A549 (cell line): ENCODE measurements around the genes MBTD1 and STXBP4.

- PRO-cap = no peak
CAGE:
- cytosol, long polyA plus RNA = no peak
- long polyA plus RNA = no peak
- nucleus, long polyA plus RNA = no peak
These were observed 80.5 kb upstream of the TOB1 start for GRCh38 chr17:50946408-50947220.

GRCh38 chr17:50947997-50948588, 81.9 kb upstream of the TOB1 start:
- PRO-cap = no peak
CAGE:
- cytosol, long polyA plus RNA = no peak
- long polyA plus RNA = no peak
- nucleus, long polyA plus RNA = no peak

DNA sequence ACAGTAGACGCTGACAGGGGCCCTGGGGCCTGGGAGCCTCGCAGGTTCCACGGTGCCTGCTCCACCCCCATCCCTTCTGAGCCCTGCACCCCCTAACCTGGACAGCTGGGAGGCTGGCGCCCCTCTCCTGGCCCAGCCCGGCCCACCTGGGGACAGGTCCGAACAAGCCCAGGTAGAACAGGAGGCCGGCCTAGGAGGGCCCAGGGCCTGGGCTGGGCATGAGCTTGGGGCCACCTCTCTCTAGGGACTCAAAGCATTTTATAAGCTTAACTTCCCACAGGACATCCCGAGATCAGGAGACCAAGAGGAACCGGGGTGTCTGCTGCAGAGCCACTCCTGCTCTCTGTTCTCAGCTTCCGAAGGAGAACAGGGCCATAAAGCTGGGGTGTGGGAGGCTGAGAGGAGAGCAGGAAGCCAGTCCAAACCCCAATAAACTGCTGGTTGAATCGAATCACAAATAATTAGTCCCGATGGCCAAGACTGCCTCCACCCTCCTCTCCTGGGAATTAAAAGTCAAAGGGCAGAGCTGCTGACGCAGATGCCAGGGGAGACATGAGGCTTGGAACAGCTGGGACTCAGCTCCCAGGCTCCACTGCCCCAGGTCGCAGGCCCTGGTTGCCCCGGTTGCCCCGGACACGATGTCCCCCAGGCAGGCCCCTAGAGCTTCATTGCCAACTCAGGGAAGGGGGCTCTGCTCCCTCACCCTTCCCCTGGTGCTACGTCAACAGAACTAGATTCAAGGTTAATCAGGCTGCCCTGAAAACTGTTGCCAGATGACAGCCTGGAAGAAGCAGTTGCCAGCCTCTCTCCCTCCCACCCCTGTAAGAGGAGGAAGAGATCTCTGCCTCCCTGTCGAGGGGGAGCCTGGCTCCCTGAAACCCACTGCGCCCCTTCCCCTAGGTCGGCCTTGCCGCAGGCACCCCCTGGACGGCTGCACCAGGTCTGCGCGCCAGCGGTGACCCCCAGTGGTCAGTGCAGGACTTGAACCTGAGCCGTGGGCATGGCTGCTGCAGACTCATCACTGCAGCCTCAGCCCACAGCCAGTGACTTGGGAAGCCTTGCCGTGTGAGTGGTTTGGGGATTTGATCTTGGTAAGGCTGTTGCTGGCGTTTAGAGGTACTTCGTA, 83.8 kb upstream of the TOB1 start:
- PRO-cap = no peak
CAGE:
- cytosol, long polyA plus RNA = no peak
- long polyA plus RNA = no peak
- nucleus, long polyA plus RNA = no peak

DNA sequence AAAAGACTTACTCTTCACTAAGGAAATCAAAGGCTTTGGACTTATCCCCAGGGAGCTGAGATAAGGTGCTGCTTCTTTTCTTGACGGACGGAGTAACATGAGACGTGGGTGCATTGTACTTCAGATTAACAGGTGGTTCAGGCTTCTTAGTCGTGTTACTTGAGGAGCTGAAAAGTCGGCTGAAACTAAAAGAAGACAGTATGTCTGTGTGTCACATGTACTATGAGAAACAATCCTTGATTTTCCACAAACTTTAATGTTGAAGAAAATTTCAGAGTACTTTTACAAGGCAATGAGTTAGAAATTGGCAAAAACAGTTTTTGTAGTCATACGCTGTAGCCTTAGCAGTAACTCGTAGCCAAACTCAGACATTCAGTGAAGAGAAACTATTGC, 122.2 kb downstream of the SPAG9 start:
- PRO-cap = no peak
CAGE:
- cytosol, long polyA plus RNA = no peak
- long polyA plus RNA = no peak
- nucleus, long polyA plus RNA = no peak

DNA sequence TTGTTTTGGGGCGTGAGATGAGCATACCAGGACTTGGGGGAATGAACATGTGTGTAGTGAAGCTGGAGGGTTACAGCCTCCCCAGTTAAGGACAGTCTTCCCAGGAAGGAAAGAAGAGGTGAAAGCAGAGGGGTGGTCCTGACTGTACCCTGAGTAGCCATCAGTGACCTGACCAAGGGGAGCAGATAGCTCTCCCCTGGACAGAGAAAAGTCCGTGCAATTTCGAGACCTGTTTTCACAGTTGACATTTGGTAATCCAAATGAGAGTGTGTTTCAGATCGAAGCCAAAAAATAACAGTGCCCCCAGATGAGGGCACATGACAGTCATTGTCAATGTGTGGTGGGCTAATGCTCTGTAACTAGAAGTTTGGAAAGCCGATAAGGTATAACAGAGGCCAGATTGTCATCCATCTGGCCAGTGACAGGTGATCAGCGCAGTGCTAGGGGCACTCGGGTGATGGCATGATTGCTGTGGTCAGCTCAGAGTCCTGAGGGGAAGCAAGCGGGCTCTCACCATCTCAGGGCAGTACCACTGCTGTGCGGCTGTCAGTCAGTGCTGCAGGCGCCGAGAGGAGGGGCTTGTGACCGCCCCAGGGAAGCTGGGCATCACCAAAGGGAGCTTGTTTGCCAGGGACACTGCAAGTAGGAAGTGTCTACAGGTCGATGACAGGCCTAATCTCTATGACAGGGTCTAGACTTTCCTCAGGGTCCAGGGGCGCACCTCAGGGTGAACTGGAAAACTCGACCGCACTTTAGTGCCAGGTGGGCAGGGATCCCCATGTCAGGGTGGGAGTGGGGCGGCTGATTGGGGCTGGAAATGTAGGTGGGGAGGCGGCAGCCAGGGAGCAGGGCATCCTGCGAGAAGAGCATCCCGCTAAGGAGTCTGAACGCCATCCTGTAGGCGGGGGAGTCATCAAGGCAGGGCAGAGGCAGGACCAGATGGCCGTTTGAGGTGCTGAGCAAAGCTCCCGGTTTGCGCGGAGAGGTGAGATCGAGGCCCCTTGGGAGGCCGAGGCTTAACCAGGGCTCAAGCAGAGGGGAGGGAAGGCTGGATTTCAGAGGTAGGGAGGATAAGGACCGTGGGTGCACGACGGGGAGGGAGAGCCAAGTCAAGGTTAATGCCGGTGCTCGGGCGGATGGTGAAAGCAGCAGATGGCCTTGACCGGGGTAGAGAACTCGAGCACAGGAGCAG, 895 bp upstream of the NME2 start:
- PRO-cap = no peak
CAGE:
- cytosol, long polyA plus RNA = no peak
- long polyA plus RNA = no peak
- nucleus, long polyA plus RNA = no peak

- PRO-cap = no peak
CAGE:
- cytosol, long polyA plus RNA = no peak
- long polyA plus RNA = no peak
- nucleus, long polyA plus RNA = no peak
These were observed 31.7 kb downstream of the NME2 start for GRCh38 chr17:51197565-51198567.

DNA sequence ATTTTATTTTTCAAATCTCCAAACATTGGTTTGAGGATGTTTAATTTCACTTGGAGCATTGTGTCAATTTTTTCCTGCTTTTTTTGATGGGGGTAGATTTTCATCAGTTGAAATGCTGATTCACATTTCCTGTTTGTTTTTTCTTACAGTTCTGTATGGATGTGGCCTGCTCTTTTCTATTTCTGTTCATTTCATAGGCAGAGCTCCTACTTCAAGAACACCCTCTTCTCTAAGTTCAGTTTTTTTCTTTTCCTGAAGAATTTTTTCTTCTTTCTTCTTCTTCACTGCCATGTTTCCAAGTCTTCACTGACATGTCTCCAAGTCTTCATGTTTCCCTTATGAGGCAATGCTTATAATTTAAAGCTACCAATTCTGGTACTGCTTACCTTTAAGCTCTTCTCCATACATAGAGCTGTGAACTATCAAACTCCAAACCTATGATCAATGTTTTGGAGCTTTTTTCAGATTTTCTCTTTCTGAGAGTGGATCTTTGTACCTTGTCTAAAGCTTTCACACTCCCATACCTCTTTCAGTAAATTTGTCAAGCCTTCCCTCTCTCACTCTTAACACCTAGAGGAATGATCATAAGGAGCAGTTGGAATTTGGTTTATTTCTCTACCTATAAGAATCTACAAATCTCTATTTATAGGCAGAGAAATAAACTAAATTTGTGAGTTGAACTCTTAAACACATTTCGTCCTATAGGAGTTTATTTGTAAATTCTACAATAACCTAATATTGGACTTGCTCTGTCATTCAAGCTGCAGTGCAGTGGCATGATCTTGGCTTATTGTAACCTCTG, 8.6 kb downstream of the MBTD1 start:
- PRO-cap = no peak
CAGE:
- cytosol, long polyA plus RNA = no peak
- long polyA plus RNA = no peak
- nucleus, long polyA plus RNA = no peak

DNA sequence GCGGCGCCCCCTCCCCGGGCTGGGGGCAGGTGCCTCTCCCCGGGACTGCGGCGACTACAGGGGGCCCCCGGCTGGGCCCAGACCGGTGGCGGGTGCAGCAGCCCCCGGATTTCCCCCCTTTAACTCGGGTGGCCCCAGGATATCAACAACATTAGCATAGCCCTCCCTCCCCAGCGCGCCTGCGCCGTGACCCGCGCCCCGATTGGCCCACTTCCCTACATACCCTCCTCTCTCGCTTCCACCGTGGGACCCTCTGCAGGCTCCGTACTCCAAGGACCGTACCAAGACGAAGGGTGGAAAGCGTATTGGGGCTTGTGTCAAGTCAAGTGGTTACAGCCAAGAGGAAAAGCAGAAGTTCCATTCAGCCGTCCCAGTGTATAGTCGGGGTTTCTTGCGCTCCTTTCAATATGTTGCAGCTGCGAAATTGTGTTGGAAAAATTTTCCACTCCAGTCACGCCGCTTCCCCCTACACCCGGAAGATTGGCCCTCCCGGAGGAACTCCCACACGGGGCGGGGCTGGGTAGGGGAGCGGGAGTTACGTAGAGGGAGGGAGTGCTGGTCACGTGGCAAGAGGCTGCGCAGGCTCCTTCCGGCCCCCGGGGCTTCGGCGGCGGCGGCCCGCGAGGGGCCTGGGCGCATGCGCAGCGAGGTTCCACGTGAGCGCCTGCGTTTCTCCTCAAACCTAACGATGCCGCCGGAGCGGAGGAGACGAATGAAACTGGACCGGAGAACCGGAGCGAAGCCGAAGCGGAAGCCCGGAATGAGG, at the start of gene MBTD1:
Gene MBTD1, minus strand, starts transcription at position 153 of the 766 bp plus-strand sequence.
- PRO-cap = bidirectional peak, plus-strand start at position 679 of the sequence, minus-strand start at position 280 of the sequence
CAGE:
- cytosol, long polyA plus RNA = no peak
- long polyA plus RNA = start-site peak on the plus strand centred at position 640 of the sequence, 20 bp wide, 154 and 83 reads in 2 replicates
- nucleus, long polyA plus RNA = start-site peak on the plus strand centred at position 656 of the sequence, 52 bp wide, 221 and 289 reads in 2 replicates

- PRO-cap = unidirectional peak, minus-strand start at chr17:51261109
CAGE:
- cytosol, long polyA plus RNA = no peak
- long polyA plus RNA = no peak
- nucleus, long polyA plus RNA = no peak
These were observed 475 bp downstream of the UTP18 start for GRCh38 chr17:51260663-51261378.

DNA sequence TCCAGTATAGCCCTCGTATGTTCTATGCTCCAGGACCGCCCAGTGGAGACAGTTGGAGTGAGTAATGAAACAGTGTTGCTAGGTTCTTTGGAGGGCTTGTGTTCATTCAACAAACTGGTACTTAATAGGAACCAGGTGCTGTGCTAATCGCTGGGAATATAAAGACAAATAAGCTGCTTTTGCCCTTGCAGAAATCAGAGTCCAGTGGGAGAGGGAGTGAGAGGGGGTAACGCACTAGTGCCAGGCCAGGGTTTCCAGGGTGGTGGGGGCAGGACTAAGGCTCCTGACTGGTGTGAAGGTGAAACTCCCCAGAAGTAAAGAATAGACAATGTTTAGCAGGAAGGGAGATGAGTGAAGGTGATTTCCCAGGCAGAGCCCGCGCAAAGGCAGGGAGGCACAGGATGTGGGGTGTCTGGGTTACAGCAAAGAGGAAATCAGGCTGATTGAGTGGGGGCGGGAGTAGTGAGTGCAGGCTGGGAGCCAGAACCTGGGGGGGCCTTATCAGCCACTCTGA, 167.4 kb downstream of the UTP18 start:
- PRO-cap = no peak
CAGE:
- cytosol, long polyA plus RNA = no peak
- long polyA plus RNA = no peak
- nucleus, long polyA plus RNA = no peak

- PRO-cap = no peak
CAGE:
- cytosol, long polyA plus RNA = no peak
- long polyA plus RNA = no peak
- nucleus, long polyA plus RNA = no peak
These were observed 170.2 kb downstream of the UTP18 start for GRCh38 chr17:51430493-51431084.

- PRO-cap = no peak
CAGE:
- cytosol, long polyA plus RNA = no peak
- long polyA plus RNA = no peak
- nucleus, long polyA plus RNA = no peak
These were observed 11.9 kb upstream of the CA10 start for GRCh38 chr17:52170491-52170690.

GRCh38 chr17:54968346-54969434, at the start of gene STXBP4:
TSS of gene STXBP4 (plus strand) at chr17:54968765.
- PRO-cap = bidirectional peak, plus-strand start at chr17:54968765, minus-strand start at chr17:54968655
CAGE:
- cytosol, long polyA plus RNA = start-site peak on the minus strand at chr17:54968630-54968666, 1,204 and 2,325 reads in 2 replicates
- long polyA plus RNA = start-site peak on the minus strand at chr17:54968642-54968655, 958 and 660 reads in 2 replicates
- nucleus, long polyA plus RNA = start-site peak on the minus strand at chr17:54968640-54968655, 428 and 248 reads in 2 replicates; start-site peak on the plus strand at chr17:54968756-54968798, 113 and 24 reads in 2 replicates

GRCh38 chr17:55238968-55239228, 25.9 kb upstream of the HLF start:
- PRO-cap = no peak
CAGE:
- cytosol, long polyA plus RNA = no peak
- long polyA plus RNA = no peak
- nucleus, long polyA plus RNA = no peak

DNA sequence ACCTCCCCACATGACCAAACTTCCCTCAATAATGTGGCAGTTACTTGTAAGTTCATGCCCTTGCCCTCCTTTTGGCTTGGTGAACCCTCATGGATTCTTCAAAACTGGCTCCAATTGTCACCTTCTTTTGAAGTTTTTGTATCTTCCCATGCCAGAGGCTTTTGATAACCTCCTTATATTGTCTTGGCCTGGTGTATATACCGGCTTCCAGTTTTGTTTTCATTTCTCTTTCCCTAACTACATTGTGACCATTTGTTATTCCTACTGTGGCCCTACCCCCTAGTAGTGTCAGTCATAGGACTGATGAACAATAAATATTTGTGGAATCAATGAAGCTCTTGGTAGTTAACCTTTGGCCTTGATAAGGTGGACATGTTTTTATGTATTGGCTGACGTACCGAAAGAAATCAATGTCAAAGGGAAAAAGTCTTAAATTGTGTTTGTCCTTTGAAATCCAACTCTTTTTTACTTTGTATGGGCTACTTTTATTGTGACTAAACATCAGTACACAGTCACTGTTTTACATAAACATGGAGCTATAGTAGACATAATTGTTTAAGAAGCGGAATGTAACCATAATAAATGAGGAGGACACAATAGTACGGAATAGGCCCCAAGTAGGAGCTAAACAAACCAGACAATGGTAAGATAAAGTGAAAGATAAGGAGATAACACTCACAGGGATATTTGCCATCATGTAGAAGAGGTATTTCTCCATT, 109.7 kb upstream of the MMD start:
- PRO-cap = no peak
CAGE:
- cytosol, long polyA plus RNA = no peak
- long polyA plus RNA = no peak
- nucleus, long polyA plus RNA = no peak

GRCh38 chr17:55575959-55576804, 146.5 kb downstream of the TMEM100 start:
- PRO-cap = no peak
CAGE:
- cytosol, long polyA plus RNA = no peak
- long polyA plus RNA = no peak
- nucleus, long polyA plus RNA = no peak

- PRO-cap = no peak
CAGE:
- cytosol, long polyA plus RNA = no peak
- long polyA plus RNA = no peak
- nucleus, long polyA plus RNA = no peak
These were observed 131.2 kb downstream of the PCTP start for GRCh38 chr17:55882187-55882386.

DNA sequence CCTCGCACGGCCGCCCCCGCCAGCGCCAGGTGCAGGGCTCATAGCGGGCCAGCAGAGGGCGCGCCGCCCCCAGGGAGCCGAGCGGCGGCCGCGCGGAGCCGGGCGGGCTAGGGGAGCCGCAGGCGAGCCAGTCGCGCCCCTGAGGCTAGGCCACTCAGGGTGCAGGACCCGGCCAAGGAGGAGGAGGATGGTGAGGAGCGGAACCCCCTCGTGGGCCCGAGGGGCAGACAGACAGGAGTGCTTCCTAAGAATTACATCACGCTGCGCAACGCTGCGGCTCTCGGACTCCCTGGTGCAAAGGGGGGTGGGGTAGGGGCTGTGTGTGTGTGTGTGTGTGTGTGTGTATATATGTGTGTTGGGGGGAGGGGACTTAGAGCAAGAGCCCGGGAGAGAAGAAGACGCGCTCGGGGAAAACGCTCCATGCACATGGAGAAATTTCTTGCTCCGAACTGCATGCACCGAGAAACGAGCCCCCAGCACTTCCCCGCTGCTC, 845 bp upstream of the NOG start:
- PRO-cap = no peak
CAGE:
- cytosol, long polyA plus RNA = no peak
- long polyA plus RNA = no peak
- nucleus, long polyA plus RNA = no peak

GRCh38 chr17:56597357-56597946, 4.0 kb downstream of the NOG start:
- PRO-cap = no peak
CAGE:
- cytosol, long polyA plus RNA = no peak
- long polyA plus RNA = no peak
- nucleus, long polyA plus RNA = no peak

- PRO-cap = no peak
CAGE:
- cytosol, long polyA plus RNA = no peak
- long polyA plus RNA = no peak
- nucleus, long polyA plus RNA = no peak
These were observed 27.8 kb downstream of the DGKE start for GRCh38 chr17:56861646-56862346.